ENCODE measurements around a stretch of chr22.

DNA sequence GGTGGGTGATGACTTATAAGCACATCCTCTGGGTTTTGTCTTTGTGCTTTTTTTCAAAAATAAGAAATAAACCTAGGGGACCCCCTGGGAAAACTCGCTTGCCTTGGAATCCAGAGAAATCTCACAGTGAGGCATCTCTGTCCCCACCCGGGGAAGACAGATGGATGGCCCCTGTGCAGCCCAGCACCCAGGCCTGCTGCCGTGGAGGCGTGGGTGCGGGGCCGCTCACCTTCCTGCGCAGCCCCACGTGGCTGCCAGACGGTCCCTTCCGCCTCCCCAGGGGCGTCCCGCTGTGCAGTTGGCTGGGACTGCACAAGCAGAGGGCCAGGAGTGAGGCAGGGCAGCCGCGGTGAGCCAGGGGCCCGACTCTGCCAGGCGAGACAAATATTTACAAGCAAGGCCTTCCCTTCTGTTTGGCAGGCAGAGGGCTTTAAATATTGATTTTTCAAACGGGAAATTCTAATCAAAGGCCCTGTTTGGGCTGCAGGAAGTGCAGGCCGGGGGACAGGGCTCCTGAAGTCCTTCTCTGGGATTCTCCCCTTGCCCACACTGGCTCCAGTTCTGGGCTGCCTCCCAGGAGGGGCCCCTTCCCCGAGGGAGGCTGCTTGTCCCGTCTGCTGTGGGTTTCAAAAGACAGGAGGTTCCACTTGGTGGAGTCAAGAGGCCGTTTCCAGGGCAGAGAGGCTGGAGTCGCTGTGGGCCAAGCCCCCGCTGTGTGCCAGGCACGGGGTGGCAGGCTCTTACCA lies 24.4 kb downstream of the MPPED1 start:
- PRO-cap: no peak
- RAMPAGE, long total RNA, 2 experiments: no peak in any of the 2 experiments

DNA sequence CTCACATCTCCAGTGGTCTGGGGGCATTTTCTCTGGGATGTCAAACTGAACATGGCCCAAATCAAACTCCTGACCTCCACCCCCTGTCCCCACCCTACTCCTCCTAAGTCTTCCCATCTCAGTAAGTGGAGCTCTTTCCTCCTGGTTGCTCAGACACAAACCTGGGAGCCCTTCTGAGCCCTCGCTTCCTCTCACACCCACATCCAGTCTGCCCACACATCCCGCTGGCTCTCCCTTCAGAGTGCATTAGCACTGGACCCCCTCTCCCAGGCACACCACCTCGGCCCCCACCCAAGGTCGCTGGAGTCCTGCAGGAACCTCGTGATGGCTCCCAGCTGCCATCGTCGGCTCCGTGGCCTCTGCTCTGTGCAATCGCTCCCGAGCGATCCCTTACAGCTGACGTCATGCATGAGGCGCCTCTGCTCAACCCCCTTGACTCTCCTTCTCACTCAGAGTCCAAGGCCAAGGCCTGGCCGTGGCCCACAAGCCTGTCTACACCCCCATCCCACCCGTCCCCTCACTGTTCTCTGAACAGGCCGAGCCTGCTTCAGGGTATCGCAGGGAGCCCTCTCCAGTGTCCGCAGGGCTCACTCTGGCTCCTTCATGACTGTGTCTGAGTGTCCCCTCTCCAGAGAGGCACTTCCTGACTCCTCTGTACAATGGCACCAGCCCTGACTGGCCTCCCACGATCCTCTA lies 183.9 kb downstream of the EFCAB6 start:
- PRO-cap: no peak
- RAMPAGE, long total RNA, 2 experiments: no peak in any of the 2 experiments

- PRO-cap: unidirectional peak, plus-strand start at chr22:43829500
- RAMPAGE, long total RNA, 2 experiments: no peak in any of the 2 experiments
These were observed 17.1 kb upstream of the EFCAB6 start for GRCh38 chr22:43829001-43829745.

DNA sequence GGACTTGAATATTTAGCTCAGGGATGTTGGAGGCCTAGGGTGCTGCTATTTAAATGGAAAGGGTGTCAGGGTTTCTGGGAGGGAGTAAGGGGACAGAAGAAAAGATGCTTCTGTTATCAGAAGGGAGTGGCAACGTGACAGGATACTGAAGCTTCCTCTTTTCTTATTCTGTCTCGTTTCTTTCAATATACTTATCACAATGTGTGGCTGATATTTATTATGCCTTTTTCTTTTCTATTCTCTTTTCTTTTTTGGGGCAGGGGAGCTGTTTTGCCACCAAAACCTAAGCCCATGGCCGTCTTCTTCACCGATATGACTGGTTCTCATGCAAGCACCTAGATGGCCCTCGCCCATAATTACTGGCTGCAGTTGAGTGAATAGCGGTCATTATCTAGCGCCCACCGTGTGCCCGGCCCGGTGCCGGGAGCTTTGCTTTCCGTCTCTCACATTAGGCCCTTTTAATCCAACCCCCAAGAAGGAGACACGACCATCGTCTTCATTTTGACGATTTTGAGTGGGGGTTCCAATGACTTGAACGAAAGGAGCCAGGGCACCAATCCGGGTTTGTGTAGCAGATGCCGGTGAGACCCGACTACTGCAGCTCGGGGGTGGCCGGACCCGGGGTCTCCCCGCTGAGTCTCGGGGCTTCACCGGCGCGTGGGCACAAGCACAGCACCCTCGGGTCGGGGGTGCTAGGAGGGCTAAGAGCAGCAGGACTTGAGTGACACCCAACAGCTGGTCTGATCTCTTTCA lies 622 bp upstream of the SAMM50 start:
- PRO-cap: no peak
- RAMPAGE, long total RNA, 2 experiments: no peak in any of the 2 experiments

DNA sequence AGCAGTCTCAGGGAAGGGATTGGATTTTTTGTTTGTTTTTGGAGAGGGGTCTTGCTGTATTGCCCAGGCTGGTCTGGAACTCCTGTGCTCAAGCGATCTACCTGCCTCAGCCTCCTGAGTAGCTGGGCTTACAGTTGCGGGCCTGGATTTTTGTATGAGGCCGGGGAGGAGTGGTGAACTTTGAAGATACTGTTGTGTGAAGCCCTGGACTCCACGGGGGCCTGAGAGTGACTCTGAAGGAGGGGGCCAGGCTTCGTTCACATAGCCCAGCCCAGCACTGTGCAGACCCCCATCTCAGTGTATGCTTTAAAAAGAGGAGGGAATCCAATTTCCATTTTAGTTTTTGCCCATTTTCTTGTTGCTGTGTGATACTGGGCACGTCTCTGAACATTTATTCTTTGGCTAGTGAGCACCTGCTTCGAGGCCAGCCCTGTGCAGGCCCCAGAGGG lies 13.7 kb downstream of the SAMM50 start:
- PRO-cap: no peak
- RAMPAGE, long total RNA, 2 experiments: no peak in any of the 2 experiments

DNA sequence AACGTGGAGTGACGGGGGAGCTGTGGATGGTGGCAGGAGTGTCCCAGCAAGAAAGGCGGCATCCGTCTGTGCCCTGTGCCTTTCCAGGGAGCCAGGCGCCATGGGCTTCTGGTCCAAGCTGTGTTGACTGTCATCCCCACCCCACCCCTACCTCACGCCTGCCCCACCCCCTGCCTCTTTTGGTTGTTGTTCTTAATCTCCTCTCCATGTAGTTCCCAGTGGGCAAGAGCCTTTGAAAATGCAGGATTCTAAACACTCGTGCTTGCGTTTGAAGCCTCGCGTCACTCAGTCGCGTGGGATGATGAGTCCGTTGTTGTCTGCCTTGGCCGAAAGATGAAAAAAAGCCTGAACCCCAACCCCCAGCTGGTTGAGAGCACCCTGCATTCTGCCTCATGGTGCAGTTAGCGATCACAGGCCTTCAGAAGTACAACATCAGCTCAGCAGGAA lies 12.0 kb upstream of the PARVG start:
- PRO-cap: unidirectional peak, plus-strand start at position 111 of the sequence
- RAMPAGE, long total RNA, 2 experiments: no peak in any of the 2 experiments

- PRO-cap: no peak
- RAMPAGE, long total RNA, 2 experiments: no peak in any of the 2 experiments
These were observed 9.2 kb upstream of the PARVG start for GRCh38 chr22:44171486-44172010.

DNA sequence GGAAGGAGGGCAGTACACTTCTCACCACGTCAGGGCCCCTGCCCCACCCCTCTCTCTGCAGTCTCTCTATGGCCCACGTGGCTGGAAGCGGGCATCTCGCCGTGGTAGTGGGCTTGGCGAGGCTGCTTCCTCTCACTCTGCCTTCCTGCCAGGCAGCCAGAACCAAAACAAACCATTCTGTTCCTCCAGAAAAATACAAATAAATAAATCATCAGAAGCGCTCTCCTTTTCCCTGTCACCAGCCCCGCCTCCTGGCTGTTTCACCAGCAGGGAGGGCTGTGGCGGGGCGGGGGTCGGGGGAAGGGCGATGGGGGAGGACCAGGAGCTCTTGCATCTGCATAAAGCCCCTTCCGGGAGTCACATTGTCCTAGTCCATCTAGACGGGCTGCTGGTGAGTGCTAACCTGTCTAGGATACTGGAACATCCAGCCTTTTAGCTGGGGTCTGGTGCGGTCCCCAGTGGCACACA lies 20.8 kb downstream of the SHISAL1 start:
- PRO-cap: no peak
- RAMPAGE, long total RNA, 2 experiments: no peak in any of the 2 experiments

GRCh38 chr22:44455577-44456111 lies 42.4 kb downstream of the RTL6 start:
- PRO-cap: no peak
- RAMPAGE, long total RNA, 2 experiments: no peak in any of the 2 experiments

- PRO-cap: no peak
- RAMPAGE, long total RNA, 2 experiments: no peak in any of the 2 experiments
These were observed 2.9 kb downstream of the RTL6 start for GRCh38 chr22:44495050-44495655.

DNA sequence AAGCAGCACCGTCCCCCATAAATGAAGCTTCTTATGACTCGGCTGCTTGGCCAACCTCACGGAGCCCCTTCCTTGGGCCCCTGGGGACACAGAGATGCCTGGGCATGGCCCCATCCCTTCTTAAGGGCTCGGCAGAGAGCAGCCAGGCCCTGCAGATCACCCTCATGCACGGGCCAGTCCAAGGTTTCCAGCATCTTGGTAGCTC lies 92.7 kb upstream of the PRR5 start:
- PRO-cap: no peak
- RAMPAGE, long total RNA, 2 experiments: no peak in any of the 2 experiments

DNA sequence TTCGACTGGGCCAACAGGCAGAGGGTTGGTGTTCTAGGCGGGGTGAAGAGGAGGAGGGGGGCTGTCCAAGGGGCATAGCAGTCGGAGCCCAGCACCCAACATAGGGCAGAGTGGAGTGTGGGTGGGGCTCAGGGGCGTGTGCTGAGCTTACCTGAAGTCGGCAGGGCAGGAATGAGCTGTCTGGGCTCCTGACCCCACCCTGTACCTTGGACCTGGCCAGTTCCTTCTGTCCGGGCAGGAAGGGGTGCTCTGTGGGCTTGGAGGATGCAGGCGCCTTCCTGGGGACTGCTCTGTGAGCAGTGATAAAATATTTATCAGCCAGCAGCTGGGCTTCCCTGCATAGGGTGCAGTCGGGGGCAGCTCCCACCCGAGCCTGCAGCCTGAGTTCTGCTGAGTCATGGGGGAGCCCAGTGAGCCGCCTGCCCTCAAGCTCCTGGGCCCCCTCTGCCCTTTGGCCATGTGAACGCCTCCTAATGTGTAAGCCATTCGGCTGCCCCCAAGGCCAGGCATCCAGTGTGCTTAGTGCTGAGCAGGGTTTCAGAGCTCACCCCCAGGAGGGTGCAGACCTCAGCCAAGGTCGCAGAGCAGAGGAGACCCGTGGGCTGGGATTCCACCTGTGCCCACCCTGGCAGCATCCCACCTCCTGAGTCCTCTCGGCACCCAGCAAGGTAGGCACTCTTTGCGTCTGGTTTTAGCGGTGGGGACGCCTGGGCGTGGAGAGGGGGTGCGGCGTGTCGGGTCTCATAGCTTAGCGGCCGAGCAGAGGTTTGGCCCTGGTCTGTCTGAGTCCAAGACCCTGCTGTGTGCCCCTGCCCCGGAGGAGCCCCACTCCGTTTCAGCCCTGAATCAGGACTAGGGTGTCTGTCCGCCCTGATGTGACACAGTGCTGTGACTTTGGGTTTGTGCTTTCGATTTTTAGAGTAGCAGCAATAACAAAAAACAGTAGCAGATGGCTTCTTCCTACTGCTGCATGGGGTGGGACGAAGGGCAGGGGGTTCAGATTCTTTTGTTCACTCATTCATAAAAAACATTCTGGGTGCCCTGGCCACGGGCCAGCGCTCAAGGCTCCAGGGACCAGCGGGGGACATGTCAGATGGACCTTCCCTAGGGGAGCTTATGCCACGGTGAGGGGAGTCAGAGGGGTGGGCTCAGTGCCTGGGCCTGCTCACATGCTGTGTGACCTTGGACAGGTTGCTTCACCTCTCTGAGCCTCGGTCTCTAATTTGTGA lies 25.0 kb upstream of the PRR5 start:
- PRO-cap: no peak
- RAMPAGE, long total RNA, 2 experiments: no peak in any of the 2 experiments

DNA sequence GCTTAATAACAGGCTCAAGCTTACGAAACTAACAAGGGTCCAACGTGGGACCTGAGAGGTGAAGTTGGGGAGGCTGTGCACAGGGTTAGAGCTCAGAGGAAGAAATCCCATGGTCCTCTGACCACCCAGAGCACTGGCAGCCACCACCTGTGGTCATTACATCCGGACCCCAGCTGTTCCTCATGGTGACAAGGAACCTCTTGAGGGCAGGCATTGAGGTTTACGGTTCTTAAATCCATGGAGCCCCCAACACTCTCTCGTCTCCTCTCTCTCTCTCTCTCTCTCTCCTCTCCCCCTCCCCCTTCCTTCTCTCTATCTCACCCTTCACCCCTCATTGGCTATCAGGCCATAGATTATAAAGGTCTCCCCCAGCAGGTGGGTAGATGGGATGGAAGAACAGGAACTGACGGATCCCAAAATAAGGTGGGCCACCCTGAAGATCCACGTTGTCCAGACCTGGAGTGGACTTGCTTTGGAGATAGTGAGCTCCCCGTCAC lies 22.3 kb downstream of the PHF21B start:
- PRO-cap: no peak
- RAMPAGE, long total RNA, 2 experiments: no peak in any of the 2 experiments

DNA sequence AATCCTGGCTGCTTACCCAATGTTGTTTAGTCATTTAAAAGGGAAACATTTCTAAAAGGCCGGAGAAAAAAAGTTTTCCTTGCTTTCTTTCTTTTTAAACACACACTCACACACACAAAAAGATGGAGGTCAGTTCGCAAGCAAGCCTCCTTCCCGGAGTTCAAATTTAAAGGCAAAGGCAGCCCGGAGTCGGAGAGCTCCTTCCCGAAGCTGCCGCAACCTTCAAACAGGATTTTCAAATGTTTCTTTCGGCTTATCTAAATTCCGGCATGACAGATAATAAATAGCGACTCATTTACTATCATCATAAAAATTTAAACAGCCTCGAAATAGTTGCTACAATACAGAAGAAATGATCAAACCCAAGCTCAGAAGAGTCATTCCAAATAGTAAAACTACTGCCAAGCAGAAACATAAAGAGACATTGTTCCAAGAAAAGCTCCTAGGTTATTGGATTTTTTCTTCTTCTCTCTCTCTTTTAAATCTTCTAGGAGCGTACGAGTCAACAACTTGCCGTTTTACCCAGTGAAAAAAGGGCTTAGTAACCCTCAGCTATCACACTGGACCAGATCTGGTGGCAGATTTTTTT lies 3.4 kb downstream of the PHF21B start:
- PRO-cap: no peak
- RAMPAGE, long total RNA, 2 experiments: no peak in any of the 2 experiments

GRCh38 chr22:45006862-45007617 lies 2.8 kb downstream of the PHF21B start:
- PRO-cap: bidirectional peak, plus-strand start at chr22:45007138, minus-strand start at chr22:45007035; bidirectional peak, plus-strand start at chr22:45007840, minus-strand start at chr22:45007527
- RAMPAGE, long total RNA, 2 experiments: no peak in any of the 2 experiments

DNA sequence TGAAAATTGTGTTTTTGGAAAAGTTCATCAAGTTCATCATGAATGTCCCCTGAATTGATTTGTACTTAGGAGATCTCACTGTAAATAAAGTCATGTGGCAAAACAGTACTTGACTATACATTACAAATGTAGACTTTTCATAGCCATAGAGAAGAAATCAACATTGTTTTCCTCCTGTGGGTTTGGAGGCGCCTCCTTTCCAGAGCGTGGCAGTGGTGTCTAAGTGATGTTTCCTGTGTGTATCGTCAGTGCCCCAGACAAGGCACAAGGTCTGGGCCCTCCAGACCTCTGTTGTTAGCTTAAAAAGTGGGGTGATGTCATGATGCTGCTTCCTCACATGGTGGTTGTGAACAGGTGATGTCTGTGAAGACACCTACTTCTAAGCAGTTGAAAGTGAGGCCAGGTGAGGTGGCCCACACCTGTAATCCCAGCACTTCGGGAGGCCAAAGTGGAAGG lies 15.5 kb downstream of the NUP50 start:
- PRO-cap: no peak
- RAMPAGE, long total RNA, 2 experiments: no peak in any of the 2 experiments

DNA sequence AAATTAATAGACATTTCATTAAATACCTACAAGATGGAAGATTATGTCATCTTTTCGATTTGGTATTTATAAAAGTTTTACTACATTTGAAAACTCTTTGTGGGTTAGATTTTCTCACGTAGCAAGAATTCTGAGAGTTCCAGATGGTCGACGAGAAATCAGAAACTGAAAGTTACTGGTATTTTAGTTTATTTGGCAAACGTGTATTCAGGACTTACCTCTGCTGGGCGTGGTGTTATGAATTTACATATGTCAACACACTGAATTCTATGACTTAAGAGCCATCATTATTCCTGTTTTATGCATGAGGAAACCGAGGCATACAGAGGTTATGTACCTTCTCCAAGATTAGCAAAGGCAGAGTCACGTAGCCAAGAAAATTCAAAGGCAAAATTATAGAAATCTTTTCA lies 8.5 kb upstream of the KIAA0930 start:
- PRO-cap: no peak
- RAMPAGE, long total RNA, 2 experiments: no peak in any of the 2 experiments

DNA sequence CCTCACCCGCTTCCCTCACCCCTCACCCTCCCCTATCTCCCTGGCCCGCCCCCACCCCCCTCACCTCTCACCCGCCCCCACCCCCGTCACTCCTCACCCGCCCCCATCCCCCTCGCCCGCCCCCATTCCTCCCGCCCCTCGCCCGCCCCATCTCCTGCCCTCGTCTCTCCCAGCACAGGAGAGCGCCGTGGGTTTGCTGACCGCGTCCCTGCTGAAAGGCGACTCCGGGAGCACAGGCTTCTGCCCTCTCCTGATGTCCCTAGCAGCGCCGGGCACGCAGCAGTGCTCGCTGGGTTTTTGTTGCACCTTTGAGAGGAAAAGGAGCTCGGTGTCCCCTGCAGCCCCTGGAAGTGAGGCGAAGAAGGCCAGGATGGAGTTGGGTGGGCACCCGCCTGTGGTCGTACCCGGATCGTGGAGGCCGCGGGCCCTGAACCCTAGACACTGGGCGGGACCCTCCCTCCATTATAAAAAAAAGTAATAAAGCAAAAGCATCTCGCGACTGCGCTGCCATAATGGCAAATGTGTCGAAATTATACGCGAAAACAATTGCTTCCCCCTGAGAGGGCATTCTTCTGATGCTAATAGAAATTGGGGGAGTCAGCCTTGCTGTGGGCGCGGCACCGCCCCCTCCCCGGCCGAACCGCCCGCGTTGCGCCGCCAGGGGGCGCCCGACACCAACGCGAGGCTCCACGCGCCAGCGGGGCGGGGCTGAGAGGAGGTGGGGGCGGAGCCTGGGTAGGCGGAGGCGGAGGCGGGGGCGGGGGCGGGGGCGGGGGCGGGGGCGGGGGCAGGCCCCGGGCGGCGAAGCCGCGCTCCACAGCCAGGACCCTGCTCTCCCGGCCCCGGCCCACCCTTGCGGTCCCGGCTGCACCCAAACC lies 16.0 kb upstream of the UPK3A start:
- PRO-cap: unidirectional peak, plus-strand start at position 797 of the sequence
- RAMPAGE, long total RNA, 2 experiments: no peak in any of the 2 experiments

DNA sequence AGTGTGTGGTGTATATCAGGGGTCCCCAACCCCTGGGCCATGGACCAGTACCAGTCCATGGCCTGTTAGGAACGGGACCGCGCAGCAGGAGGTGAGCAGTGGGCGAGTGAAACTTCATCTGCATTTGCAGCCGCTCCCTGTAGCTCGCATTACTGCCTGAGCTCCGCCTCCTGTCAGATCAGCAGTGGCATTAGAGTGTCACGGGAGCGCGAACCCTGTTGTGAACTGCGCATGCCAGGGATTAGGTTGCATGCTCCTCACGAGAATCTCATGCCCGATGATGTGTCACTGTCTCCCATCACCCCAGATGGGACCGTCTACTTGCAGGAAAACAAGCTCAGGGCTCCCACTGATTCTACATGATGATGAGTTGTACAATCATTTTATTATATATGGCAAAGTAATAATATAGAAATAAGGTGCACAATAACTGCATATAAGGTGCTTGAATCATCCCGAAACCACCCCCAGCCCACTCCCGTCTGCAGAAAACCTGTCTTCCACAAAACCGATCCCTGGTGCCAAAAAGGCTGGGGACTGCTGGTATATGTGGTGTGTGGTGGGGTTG lies 6.0 kb downstream of the UPK3A start:
- PRO-cap: unidirectional peak, minus-strand start at position 151 of the sequence
- RAMPAGE, long total RNA, 2 experiments: no peak in any of the 2 experiments

DNA sequence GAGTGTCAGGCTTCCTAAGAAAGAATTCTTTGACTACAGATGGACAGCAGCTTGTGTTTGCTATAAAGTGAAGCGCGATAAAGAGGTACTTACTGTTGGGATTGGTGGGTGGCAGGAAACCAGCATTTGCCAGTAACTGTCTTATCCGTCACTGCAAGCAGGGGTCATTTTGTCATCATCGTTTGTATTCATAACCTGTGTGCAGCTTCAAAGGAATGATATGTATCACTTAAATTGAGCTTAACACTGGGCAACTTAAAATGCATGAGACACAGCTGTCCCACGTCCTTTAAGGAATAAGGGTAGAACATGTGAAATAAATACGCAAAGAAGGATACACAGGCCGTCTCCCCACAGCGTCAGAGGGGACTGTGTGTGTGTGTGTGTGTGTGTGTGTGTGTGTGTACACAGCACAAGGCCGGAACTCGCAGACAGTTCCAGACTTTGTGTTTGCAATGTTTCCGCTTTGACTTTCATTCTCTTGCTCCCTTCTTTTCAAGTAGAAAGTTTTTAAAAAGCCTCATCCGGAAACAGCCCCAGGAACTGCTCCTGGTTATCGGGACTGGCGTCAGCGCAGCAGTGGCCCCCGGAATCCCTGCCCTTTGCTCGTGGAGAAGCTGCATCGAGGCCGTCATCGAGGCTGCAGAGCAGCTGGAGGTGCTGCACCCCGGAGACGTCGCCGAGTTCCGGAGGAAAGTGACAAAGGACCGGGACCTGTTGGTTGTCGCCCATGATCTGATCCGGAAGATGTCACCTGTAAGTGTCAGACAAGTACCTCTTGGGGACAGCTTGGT lies 13.1 kb downstream of the FAM118A start:
- PRO-cap: no peak
- RAMPAGE, long total RNA, 2 experiments: no peak in any of the 2 experiments

Data from right atrium auricular region (tissue), 2 donors.